AG08470 (cell line): ENCODE measurements around a stretch of chr3.

DNA sequence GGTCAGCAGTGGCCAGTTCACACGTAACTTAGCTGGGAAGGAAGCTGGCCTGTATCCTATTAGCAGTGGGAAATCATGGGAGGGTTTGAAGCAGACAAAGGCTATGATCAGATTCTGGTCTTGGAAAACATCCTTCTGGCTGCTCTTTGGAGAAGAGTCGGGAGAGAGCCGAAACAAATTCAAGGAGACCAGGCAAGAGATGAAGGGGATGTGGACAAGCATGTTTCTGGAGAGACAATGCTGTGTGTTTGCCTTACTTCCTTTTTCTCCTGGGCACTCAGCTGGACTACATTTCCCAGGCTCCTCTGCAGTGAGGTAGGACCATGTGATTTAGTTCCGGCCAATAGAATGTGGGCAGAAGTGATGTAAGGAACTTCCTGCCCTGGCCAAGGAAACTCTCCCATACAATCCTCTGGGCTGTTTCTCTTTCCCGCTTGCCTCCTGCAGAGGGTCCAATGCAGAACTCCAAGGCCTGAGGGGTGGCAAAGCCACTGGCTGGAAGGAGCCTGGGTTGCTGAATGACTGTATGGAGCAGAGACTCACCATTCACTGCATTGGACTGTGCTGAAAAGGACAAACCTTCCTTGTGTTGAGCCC lies 82.8 kb upstream of the SLC6A6 start:
- RRBS: no CpG with 5 or more reads among the region's 5 CpGs

GRCh38 chr3:14323616-14324242 lies 78.7 kb upstream of the SLC6A6 start:
- RRBS: 73% methylated on average over 6 of the region's 13 CpGs

GRCh38 chr3:14351913-14352500 lies 50.4 kb upstream of the SLC6A6 start:
- RRBS: no CpG with 5 or more reads among the region's 14 CpGs

DNA sequence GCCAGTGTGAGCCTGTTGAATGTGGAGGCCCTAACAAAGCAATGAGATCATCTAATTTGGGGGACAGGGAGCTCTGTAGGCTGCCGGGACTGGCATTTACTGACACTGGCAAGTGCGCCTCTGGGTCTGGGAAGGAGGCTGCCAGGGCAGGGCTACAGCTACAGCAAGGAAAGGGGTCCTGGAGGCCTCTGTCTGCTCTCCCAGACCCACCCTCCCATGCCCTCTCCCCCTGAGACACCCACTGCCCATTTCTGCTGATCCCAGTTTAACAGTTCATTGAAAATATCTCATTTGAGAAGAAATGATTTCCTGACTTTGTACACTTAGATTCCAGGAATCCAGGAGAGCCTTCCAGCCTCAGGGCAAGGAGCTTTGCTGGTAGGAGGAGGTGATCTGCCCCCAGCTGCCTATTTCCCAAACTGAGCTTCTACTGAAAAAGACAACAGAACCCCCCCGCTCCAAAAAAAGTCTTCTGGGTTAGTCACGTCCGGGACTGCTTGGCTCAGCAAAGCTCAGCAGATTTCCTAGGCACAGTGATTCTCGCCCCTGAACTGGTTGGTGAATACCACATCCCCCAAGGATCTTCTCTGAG lies 13.0 kb downstream of the SLC6A6 start:
- RRBS: no CpG with 5 or more reads among the region's 6 CpGs

- RRBS: no CpG with 5 or more reads among the region's 11 CpGs
These were observed 29.1 kb downstream of the SLC6A6 start for GRCh38 chr3:14431417-14431907.

GRCh38 chr3:14433024-14433629 lies 30.7 kb downstream of the SLC6A6 start:
- RRBS: no CpG with 5 or more reads among the region's 12 CpGs

- RRBS: no CpG with 5 or more reads among the region's 22 CpGs
These were observed 17.9 kb downstream of the GRIP2 start for GRCh38 chr3:14521977-14522861.

DNA sequence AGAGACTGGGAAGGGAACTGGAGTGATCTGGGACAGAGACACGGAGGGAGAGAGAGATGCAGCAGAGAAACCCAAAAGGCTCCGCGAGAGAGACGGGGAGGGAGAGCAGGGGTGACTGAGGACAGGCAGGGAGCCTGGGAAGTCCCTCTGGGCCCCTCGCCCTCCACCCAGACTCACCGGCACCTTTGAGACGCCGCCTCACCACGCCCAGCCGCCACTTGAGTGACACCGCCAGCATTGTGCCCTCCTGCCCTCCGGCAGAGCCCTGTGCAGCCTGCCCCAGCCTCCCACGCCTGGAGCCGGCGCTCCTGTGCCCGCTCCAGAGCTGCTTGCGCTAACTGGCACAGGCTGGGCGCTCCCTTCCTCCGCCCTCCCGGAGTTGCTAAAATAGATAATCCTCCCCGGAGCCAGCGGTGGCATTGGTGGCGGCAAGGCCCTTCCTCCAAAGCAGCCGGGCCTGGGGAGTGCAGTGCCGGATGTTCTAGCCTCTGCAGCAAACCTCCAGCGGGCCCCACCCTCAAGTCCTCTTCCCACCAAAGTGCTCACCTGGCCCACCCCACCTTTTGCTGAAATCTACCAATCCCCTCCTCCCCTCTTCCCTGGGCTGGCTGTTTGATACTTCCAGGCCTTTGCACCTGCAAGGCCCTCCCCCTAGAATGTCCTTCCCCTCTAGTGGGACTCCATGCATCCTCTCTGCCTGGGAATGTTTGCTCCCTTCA lies 15.7 kb upstream of the GRIP2 start:
- RRBS: 28% methylated on average over 18 of the region's 26 CpGs

DNA sequence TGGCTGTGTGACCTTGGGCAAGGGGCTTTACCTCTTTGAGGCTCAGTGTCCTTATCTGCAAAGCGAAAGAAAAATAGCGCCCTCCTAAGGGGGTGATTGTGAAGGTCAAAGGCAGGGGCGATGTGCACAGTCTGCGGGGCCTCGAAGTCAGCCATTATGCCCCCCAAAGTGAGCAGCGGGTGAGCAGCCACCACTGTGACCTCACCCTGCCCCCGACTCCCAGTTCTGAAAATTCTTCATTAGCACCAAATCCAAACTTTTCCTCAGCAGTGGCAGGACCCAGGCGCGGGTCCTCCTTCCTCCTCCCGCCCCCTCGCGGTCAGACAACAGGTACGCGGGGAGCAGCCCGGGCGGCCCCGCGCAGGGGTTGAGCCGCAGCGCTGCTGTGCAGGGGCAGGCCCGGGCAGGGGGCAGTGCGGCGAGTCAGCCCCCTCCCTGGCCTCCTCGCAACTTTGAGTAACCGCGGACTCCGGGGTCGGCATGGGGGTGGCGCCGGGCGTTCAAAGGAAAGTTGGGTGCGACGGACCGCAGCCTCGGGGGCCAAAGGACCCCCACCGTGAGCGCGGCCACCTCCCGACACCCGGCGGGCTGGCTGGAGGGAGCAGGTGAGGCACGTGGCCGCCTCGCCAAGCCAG lies 49.5 kb upstream of the CCDC174 start:
- RRBS: 6% methylated on average over 25 of the region's 44 CpGs

DNA sequence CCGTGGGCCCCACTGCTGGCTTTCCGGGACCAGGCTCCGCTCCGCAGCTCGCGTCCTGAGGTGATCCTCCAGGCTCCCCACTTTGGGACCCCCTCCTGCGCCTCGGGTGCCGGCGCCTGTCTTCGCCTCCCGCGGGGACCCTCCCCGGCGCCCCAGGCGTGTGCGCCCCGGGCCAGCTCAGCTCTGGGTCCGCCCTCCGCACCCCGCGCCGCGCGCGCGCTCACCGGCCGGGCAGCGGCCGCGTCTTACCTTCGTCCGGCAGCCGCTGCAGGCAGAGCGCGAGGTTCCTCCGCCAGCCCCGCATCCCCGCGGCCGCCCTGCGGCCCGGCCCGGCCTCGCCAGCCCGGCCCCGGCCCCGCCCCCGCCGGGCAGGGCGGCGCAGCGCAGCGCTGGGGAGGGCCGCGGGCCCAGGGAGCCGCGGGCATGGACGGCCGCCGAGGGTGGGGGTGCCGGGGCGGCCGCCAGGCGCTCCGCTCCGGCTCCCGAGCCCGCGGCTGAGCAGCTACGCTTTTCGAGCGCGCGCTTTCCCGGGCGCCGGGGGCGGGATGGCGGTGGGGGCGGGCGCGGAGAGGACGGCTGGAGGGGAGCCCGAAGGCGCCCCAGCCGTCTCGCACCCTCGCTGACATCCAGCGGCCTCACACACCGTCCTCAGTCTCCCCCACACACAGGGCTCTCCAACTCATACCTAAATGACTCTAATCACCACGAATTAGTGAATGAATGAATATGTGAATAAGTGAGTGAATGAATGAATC lies 48.7 kb upstream of the CCDC174 start:
- RRBS: 2% methylated on average over 52 of the region's 93 CpGs

DNA sequence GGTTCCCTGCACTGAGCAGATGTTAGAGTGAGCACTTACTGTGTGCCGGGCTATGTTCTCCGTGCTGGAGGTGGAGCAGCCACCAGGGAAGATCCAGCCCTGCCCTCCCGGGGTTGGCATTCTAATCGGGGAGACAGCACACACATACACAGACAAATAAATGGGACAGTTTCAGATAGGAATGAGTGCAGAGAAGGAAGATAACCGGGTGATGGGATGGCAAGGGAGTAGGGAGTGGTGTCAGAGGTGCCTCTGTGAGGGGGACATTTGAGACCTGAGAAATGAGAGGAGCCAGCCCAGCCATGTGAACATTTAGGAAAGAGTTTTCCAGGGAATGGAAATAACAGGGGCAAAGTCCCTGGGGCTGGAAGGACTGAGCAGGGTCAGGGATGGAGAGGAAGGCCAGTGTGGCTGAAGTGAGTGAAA lies 15.6 kb upstream of the FGD5 start:
- RRBS: 58% methylated on average over 5 of the region's 5 CpGs

GRCh38 chr3:14852958-14853347 lies 34.2 kb downstream of the FGD5 start:
- RRBS: no CpG with 5 or more reads among the region's 7 CpGs

GRCh38 chr3:14900987-14901868 lies 46.2 kb upstream of the NR2C2 start:
- RRBS: no CpG with 5 or more reads among the region's 15 CpGs

DNA sequence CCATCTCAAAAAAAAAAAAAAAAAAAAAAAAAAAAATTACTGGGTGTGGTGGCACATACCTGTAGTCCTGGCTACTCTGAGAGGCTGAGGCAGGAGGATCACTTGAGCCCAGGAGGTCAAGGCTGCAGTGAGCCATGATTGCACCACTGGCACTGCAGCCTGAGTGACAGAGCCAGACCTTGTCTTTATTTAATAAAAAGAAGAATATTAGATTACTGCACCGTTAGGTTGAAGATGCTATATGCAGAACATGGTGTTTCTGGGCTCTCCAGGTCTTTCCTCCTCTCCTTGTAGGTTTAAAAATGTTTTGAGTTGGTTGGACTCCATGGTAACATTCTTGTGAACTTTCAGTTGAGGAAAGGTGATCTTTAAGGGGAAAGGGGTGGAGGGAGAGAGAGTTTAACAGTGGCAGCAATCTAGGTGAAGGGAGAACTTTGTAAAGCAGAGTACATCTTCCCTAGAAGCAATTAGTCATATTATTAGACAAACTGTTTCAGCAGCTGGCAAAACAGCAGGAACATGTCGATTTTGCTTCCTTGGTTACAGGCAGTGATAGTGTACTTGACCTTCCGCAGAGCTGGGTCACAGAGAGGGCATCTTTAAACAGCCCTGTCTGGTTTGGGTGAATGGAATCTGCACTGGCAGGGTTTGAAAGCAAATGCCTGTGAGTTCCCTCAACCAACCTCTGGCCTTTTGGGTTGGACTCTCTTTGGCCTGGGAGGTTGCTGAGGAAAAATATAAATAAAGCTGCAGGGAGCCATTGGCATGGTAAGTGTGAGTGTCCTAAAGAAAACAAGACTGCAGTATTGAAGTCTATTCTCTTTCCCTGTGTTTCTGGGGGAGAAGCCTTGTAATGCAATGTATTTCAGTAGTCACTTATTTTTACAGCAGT lies 42.8 kb downstream of the NR2C2 start:
- RRBS: no CpG with 5 or more reads among the region's 3 CpGs

DNA sequence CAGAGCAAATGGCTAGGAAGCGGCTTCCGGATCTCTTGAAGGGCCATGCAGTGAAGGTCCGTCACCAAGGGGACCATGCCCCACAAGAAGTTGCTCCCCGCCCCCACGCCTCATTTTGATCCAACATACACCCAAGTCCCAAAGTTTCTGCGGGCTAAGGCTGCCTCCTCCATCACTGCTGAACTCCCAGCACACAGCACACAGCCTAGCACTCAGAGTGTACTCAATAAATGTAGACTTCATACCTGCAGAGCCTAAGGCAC lies 1.2 kb downstream of the MRPS25 start:
- RRBS: no CpG with 5 or more reads among the region's 6 CpGs

DNA sequence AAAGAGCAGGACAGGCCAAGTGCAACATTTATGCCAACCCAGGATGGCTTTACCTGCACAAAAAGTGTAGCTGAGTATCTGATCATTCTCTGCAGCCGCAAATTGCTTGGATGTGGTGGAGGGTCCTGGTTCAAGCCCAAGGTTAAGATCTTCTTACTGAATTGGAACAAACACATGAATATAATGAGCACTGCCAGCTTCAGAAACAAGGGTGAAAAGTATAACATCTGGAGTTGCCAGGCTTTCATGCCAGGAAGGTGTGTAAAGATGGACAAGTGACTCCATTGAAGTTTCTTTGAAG lies 11.8 kb upstream of the MRPS25 start:
- RRBS: no CpG with 5 or more reads among the region's 1 CpG

DNA sequence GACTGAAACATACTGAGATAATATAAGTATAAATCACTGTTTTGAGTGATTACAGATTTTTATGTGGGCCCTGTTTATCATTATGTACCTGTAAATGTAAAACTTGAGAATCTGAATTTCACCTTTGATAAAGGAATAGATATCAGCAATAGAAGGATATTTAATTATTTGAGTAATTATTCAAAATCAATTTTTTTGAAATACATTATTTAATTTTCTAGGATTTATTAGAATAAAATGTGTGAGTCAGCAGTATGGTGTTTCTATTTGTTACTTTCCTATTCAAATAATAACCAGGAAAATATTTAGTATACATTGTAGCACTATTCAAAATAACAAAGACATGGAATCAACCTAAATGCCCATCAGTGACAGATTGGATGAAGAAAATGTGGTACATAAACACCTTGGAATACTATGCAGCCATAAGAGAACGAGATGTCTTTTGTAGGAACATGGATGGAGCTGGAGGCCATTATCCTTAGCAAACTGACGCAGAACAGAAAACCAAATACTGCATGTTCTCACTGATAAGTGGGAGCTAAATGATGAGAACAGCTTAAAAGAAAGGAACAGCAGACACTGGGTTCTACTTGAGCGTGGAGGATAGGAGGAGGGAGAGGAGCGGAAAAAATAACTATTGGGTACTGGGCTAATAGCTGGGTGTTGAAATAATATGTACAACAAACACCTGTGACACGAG lies 22.2 kb downstream of the CAPN7 start:
- RRBS: no CpG with 5 or more reads among the region's 5 CpGs

DNA sequence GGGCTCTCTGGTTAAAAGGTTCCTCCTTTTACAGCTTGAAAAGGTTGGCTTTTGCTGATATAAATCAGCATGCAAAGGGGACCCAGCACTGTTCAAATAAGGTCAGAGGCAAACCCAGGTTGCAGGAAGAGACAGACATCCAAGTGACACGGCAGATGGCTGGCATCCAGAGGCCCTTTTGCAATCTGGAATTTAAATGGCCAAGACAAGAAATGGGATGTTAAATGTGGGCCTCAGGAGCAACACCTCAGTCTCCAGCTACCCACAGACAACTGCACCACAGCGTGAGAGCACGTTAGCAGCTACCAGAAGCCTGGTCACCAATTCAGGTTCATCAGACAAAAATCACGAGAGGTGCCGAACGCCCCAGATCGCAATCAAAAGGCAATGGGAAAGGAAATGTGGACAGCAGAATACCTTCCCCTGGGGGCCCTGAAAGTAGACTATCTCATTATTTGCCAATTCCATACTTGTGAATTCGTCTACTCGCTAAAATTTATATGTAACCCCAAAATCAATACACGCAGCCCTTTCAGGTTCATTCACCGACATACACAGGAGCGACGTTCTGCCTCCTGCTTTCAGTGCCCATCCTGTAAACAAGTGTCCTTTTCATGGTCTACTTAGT lies 6.2 kb downstream of the SH3BP5 start:
- RRBS: no CpG with 5 or more reads among the region's 13 CpGs

DNA sequence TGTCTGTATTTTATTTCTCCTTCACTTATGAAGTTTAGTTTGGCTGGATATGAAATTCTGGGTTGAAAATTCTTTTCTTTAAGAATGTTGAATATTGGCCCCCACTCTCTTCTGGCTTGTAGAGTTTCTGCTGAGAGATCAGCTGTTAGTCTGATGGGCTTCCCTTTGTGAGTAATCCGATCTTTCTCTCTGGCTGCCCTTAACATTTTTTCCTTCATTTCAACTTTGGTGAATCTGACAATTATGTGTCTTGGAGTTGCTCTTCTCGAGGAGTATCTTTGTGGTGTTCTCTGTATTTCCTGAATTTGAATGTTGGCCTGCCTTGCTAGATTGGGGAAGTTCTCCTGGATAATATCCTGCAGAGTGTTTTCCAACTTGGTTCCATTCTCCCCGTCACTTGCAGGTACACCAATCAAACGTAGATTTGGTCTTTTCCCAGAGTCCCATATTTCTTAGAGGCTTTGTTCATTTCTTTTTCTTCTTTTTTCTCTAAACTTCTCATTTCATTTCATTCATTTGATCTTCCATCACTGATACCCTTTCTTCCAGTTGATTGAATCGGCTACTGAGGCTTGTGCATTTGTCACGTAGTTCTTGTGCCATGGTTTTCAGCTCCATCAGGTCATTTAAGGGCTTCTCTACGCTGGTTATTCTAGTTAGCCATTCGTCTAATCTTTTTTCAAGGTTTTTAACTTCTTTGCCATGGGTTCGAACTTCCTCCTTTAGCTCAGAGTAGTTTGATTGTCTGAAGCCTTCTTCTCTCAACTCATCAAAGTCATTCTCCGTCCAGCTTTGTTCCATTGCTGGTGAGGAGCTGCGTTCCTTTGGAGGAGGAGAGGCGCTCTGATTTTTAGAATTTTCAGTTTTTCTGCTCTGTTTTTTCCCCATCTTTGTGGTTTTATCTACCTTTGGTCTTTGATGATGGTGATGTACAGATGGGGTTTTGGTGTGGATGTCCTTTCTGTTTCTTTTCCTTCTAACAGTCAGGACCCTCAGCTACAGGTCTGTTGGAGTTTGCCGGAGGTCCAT lies 31.3 kb downstream of the METTL6 start:
- RRBS: no CpG with 5 or more reads among the region's 13 CpGs

- RRBS: no CpG with 5 or more reads among the region's 7 CpGs
These were observed 8.1 kb upstream of the COLQ start for GRCh38 chr3:15529610-15530046.